Kidney (tissue), 2 donors: ENCODE data around the gene CDC40.

DNA sequence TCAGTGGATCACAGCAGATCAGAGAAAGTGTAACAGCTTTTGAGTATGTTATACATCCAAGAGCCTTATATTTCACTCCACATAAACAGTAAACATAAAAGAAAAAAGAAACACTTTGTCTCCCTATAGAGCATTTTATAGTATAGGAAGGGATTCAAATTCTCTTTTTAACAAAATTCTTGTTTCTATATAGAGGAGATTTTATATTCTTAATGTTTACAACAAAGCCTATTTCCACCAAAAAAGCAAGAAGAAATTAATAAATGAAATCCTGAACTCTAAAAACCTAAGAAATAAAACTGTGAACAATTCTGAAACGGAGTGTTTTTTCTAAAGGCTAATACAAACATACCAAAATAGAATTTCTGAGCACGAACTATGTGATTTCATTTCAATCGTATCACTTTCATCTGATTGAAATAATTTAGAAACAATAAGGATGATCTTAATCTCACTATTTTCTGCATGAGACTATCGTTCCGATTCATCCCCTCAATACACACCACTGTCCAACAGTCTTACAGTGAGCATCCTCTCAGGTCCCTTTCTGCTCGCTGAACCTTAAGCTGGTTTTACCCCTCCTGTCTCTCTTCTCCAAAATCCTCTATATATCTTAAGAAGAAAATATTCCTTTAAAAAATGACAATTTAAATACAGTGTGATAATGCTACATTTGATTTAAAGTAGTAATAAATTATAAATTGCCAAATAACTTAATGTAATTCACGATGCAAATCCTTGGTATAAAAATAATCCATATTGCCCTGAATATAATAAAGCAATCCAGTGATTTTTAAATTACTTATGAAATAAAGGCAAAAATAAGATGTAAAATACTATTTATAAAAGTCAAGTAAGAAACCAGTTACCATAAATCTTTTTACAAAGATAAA lies 31.0 kb downstream of the OSTM1 start:
- PRO-cap: no peak
- RRBS: no CpG with 5 or more reads among the region's 7 CpGs

DNA sequence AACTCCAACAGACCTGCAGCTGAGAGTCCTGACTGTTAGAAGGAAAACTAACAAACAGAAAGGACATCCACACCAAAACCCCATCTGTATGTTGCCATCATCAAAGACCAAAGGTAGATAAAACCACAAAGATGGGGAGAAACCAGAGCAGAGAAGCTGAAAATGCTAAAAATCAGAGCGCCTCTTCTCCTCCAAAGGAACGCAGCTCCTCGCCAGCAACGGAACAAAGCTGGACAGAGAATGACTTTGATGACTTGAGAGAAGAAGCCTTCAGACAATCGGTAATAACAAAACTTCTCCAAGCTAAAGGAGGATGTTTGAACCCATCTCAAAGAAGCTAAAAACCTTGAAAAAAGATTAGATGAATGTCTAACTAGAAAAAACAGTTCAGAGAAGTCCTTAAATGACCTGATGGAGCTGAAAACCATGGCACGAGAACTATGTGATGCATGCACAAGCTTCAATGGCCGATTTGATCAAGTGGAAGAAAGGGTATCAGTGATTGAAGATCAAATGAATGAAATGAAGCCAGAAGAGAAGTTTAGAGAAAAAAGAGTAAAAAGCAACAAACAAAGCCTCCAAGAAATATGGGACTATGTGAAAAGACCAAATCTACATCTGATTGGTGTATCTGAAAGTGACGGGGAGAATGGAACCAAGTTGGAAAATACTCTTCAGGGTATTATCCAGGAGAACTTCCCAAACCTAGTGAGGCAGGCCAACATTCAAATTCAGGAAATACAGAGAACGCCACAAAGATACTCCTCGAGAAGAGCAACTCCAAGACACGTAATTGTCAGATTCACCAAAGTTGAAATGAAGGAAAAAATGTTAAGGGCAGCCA lies 117.0 kb downstream of the AFG1L start:
- PRO-cap: no peak
- RRBS: no CpG with 5 or more reads among the region's 11 CpGs

- PRO-cap: bidirectional peak, plus-strand start at chr6:108562172, minus-strand start at chr6:108561911; bidirectional peak, plus-strand start at chr6:108562929, minus-strand start at chr6:108562742
- RRBS: 11% methylated on average over 2 of the region's 38 CpGs
Measured at GRCh38 chr6:108562032-108563000, 1.6 kb downstream of the FOXO3 start.

- PRO-cap: no peak
- RRBS: no CpG with 5 or more reads among the region's 2 CpGs
Measured at GRCh38 chr6:108580562-108581052, 19.9 kb downstream of the FOXO3 start.

- PRO-cap: no peak
- RRBS: no CpG with 5 or more reads among the region's 2 CpGs
Measured at GRCh38 chr6:108588456-108588997, 27.8 kb downstream of the FOXO3 start.

DNA sequence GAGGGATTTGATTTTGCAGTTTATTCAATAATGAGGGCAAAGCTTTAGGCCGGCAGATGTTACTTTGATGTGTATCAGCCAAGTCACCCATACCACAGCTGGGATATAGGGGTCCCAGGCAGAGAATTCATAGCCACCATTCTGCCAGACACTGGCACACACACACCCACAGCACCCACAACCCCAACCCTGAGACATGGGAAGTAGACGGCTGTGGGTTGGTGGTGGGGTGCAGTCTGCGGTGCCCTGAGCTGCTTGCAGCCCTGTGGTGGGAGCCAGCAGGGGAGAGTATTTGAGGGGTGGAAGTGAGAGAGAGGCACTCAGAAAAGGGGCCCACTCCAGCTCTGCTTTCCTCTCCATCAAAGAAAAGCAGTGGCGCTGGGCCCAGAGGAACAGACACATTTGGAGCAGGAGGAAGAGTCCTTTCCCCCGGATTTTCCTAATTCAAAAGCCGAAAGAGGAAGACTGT lies 125.3 kb downstream of the FOXO3 start:
- PRO-cap: no peak
- RRBS: no CpG with 5 or more reads among the region's 6 CpGs

DNA sequence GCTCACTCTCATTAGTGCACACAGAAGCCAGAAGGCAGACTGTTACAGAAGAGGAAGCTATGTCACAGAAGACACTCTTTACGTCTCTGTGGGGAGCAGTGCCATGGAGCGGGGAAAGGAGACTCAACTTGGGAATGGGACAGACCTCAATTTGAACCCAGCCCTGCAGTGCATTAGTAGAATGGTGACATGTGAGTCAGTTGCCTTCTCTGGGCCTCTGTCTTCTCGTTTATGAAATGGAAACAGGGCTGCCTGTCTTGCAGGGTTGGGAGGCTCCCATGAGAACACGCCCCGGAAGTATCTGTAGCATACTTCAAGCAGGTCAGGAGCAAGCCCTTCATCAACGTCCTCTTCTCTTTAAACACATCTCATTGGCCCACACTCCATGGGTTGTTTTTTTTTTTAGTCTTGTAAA lies 129.1 kb downstream of the FOXO3 start:
- PRO-cap: no peak
- RRBS: no CpG with 5 or more reads among the region's 6 CpGs

DNA sequence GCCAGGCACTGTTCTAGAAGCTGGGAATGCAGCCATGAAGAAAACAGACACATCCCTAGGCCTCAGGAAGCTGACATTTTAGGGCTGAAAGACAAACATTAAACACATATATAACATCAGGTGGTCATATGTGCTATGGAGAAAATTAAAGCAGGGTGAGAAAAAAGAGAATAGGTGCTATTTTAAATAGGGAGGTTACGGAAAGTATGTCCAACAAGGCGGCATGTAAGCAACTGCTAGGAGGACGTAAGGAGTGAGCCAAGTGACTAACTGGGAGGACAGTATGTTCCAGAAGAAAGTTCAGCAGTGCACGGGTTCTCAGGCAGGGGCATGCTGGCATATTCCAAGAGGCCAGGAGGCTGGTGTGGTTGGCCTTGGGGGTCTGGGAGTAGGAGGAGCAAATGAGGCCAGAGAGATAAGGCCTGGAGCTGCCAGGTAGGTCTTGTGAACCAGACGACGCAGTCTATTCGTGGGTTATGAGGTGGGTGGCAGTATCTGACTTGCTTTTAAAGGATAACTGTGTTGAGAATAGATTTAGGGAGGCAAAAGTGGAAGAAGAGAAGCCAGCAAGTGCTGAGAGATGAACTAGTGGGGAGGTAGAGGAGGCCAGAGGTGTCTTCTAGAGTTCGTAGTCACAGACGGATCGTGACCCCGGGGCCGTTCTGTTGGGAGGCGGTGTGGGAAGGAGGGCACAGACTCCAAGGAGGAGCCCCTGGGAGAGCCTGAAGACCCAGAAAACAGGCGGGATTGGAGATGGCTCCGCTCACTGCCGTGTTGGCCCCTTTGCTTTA lies 112.5 kb downstream of the ARMC2 start:
- PRO-cap: no peak
- RRBS: no CpG with 5 or more reads among the region's 16 CpGs

- PRO-cap: no peak
- RRBS: no CpG with 5 or more reads among the region's 5 CpGs
Measured at GRCh38 chr6:108991744-108992463, 102.7 kb downstream of the SESN1 start.

GRCh38 chr6:109087789-109088453 lies 6.7 kb downstream of the SESN1 start:
- PRO-cap: bidirectional peak, plus-strand start at chr6:109088136, minus-strand start at chr6:109087932
- RRBS: no CpG with 5 or more reads among the region's 5 CpGs

GRCh38 chr6:109367271-109367842 lies 14.9 kb downstream of the CD164 start:
- PRO-cap: no peak
- RRBS: no CpG with 5 or more reads among the region's 3 CpGs

- PRO-cap: no peak
- RRBS: no CpG with 5 or more reads among the region's 4 CpGs
Measured at GRCh38 chr6:109377716-109378258, 4.5 kb downstream of the CD164 start.

- PRO-cap: no peak
- RRBS: no CpG with 5 or more reads among the region's 9 CpGs
Measured at GRCh38 chr6:109384347-109385057, 2.2 kb upstream of the CD164 start.

- PRO-cap: no peak
- RRBS: no CpG with 5 or more reads among the region's 7 CpGs
Measured at GRCh38 chr6:109428919-109429398, 11.5 kb downstream of the PPIL6 start.

GRCh38 chr6:109440151-109440274 lies 415 bp downstream of the PPIL6 start:
- PRO-cap: no peak
- RRBS: no CpG with 5 or more reads among the region's 9 CpGs

GRCh38 chr6:109771744-109772130 lies 80.6 kb downstream of the FIG4 start:
- PRO-cap: no peak
- RRBS: no CpG with 5 or more reads among the region's 1 CpG

- PRO-cap: unidirectional peak, plus-strand start at chr6:110039857
- RRBS: no CpG with 5 or more reads among the region's 7 CpGs
Measured at GRCh38 chr6:110039409-110039942, 61.4 kb downstream of the GPR6 start.

DNA sequence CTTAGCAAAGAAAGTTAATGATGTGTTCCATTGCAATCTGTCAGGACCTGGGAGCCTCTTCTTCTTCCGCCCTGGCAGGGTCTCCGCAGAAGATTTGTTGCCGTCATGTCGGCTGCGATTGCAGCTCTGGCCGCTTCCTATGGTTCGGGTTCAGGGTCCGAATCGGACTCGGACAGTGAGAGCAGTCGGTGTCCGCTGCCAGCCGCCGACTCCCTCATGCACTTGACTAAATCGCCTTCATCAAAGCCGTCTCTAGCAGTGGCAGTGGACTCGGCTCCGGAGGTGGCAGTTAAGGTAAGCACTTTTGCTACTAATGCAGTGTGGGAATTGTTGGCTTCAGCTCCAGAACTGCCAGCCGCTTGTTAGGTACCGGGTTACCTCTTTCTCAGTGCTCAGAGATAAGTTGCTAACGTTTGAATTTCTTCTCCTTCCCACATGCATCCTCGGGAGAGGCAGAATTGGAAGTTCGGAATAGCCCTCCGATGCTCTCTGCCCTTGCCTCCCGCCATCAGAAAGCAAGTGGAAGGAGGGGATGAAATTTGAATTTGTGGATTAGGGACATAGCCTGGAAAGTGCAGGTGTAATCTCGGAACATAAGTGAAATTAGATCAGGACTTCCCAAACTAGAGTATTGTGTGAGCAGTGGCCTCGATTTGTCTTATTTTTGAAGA lies at the start of gene CDC40:
Gene CDC40 (plus strand): TSS at position 88 of the 671 bp plus-strand sequence.
- PRO-cap: unidirectional peak, plus-strand start at position 88 of the sequence
- RRBS: under 1% methylated on average over 3 of the region's 27 CpGs

- PRO-cap: no peak
- RRBS: no CpG with 5 or more reads among the region's 4 CpGs
Measured at GRCh38 chr6:110564736-110565233, 88.4 kb upstream of the SLC22A16 start.

DNA sequence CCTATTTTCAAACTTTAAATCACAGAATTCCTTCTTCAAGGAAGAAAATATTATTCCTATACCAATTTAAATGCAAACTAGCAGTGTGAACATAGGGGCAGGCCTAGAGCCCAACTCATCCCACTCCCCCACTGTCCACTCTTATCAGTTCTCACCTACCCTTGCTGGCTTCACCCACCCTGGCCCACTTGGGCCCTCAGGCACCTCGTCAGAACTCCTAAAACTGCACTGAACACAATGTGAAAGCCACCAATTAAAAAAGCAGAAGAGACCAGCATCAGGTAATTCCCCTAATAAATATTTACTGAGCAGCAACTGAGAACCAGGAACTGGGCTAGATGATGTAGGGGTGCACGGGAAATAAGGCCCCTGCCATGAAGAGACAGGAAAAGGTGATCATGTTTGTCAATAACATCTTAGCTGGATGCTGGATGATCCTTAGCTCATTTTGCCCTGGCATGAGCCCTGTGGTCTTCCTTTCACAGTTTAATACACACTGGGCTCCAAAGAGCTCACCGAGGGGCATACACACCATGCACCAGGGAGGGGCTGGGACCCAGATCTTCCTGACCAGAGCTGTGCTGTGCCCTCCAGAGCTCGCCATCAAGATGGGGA lies 113.4 kb upstream of the SLC22A16 start:
- PRO-cap: no peak
- RRBS: no CpG with 5 or more reads among the region's 4 CpGs